ENCODE data around the gene LGSN.

- PRO-cap, result no peak
Measured at GRCh38 chr6:53647602-53647801, 18.1 kb downstream of the KLHL31 start.

GRCh38 chr6:53654636-53655043, 10.9 kb downstream of the KLHL31 start:
- PRO-cap, result no peak

DNA sequence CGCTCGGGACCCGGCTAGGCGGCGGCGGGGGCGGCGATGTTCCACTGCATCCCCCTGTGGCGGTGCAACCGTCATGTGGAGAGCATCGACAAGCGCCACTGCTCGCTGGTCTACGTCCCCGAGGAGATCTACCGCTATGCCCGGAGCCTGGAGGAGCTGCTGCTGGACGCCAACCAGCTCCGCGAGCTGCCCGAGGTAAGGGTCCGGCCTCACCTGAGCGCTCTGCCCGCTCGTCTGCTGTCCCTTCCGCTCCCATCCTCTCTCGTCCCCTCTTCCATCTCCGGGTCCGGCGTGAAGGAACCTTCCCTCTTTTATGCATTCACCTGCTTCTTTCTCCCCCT, 386 bp downstream of the LRRC1 start:
- PRO-cap, result no peak

- PRO-cap, result no peak
Measured at GRCh38 chr6:54801663-54802272, 44.8 kb upstream of the FAM83B start.

- PRO-cap, result no peak
Measured at GRCh38 chr6:55567717-55567916, 11.4 kb downstream of the HMGCLL1 start.

GRCh38 chr6:56073511-56073869, 173.9 kb downstream of the COL21A1 start:
- PRO-cap, result no peak

DNA sequence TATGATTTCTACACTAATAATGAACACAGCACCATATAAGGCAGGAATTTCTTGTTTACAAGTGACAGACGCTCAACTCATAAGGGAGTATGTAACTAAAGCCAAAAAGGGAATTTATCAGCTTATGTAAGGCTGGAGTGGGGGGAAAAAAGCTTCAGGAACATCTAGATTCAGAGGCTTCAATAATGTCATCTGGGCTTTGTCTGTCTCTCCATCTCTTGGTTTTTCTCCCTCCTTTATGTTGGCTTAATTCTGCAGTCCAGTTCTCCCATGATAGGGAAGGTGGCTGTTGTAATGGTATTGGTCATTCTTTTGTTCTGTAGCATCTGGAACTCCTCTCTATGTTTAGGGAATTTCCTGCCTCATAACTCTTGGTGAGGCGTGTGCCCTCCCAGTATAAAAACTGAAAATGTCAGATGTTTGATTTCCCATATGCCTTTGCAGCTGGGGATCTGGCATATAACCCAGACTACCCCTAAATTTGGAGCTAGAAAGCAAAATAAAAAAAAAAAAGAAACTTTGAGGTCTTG, 125.2 kb upstream of the COL21A1 start:
- PRO-cap, result no peak

GRCh38 chr6:56475978-56476356, 228.6 kb upstream of the COL21A1 start:
- PRO-cap, result no peak

DNA sequence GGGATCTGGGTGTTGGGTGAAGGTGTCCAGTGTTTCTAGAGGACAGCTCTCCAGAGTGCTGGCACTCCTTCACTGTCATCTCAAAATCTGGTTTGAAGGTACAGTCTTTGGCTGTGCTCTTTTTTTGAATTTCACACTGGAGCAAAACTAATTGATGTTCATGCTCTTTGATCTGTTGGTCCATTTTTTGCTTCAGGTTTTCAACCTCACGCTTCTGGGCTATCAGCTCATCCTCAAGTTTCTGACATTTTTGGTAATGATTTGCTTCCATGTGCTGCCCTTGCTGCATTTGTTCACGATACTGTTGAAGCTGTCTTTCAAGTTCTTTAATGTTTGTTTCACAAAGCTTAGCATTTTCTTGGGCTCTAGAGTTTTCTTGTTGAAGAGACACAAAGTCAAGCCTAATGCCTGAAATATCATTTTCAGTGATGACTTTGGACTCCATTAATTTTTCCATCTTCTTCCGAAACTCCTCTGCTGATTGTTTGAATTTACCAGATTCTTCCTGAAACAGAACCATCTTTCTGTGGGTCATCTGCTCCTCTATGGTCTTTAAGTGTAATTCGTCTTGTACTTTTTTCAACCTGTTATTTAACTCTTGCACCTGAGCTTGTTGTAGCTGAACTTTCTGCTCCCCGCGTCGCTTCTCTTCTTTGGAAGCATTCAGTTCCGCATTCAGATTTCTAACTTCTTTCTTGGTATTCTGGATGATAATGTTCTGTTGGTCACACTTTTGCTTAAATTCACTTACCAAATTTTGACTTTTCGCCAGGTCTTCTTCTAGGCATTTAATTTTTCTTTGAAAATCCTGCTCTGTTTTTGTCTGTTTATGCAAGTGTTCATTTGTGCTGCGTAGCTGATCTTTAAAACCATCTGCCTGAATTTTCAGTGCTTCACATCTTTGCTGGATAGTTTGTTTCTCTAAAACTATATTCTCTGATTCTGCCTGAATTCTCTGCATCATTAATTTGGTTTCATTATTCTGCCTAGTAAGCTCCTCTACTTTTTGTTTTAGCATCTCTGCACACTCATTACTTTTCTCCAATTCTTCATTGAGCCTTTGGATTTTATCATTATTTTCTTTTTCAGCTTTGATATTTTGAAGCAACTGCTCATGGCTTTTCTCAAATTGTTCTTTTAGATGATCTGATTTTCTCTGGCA, 335.9 kb downstream of the DST start:
- PRO-cap, result no peak

- PRO-cap, result no peak
Measured at GRCh38 chr6:56688433-56688910, 266.2 kb downstream of the DST start.

GRCh38 chr6:56740407-56740914, 214.2 kb downstream of the DST start:
- PRO-cap, result no peak

- PRO-cap, result unidirectional peak, minus-strand start at chr6:56851900
Measured at GRCh38 chr6:56851722-56852337, 102.8 kb downstream of the DST start.

DNA sequence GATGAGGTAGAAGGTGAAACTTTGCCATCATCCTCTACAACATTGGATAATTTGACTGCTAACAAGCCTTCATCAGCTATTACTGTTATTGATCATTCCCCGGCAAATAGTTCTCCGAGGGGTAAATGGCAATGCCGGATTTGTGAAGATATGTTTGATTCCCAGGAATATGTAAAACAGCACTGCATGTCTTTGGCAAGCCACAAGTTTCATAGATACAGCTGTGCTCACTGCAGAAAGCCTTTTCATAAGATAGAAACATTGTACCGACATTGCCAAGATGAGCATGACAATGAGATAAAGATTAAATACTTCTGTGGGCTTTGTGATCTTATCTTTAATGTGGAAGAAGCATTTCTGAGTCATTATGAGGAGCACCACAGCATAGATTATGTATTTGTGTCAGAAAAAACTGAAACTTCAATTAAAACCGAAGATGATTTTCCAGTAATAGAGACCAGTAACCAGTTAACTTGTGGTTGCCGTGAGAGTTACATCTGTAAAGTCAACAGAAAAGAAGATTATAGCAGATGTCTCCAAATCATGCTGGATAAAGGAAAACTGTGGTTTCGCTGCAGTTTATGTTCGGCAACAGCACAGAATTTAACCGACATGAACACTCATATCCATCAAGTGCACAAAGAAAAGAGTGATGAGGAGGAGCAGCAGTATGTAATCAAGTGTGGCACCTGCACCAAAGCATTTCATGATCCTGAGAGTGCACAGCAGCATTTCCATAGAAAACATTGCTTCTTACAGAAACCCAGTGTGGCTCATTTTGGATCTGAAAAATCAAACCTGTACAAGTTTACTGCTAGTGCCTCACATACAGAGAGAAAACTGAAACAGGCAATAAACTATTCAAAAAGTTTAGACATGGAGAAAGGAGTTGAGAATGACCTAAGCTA, 24.1 kb upstream of the BAG2 start:
- PRO-cap, result no peak

DNA sequence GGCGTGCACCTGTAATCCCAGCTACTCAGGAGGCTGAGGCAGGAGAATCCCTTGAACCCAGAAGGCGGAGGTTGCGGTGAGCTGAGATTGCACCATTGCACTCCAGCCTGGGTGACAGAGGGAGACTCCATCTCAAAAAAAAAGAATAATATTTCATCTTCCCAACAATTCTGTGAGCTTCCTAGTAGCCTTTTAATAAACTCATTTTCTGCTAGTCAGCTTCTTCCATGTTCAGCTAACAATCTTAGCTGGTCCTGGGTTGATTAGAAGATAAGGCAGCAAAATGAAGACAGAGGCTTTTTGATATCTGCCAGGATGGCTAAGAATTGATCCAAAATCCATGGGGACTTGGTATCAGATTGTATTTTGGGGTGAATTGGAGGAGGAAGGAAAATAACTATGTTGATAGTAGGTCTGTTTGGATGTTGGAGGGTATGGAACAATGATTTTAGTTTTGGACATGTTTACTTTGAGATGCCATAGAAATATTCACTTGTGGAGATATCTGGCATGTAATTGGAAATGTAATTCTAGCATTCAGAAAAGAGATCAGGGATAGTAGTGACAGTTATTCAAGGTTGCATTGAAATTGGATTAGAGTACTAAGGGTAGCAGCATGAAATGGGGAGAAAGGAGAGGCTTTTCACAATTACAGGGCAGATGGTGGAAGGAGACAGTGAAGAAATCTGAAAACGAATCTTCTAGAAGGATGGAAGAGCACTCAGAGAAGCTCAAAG, 103.1 kb downstream of the PRIM2 start:
- PRO-cap, result no peak

- PRO-cap, result no peak
Measured at GRCh38 chr6:62450267-62450811, 164.3 kb upstream of the KHDRBS2 start.

- PRO-cap, result no peak
Measured at GRCh38 chr6:63319835-63320207, at the start of gene LGSN. Gene LGSN, minus strand, starts transcription at chr6:63319983.

DNA sequence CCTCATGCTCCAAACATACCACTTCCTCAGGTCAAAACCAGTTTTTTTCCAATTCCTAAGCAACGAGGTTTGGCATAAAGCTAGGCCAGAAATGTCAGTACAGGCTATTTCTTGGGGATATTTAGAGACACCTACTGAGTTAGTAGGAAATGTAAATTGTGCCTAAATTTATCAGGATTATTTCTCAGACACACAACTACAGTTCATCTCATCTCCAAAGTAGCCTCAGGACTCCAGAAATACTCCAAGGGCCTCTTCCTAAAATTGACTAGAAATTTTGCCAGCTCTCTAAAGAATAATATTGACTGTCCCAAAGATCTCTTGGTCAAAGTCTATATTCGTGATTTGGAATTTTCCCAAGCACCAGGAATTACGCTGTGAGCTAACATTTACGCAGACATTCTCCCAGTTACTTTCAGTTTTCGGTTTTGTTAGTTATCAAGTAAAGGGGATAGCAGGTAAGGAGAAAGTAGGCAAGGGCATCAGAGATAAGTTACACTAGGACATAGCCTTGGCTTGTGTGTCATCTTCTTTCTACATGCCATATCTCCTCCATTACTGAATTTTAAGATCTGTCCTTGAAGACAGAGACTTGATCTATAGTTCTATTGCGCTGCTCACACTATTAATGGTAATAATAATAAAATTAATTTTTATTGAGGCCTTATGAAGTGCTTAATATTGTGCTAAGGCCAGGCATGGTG, 91.2 kb upstream of the LGSN start:
- PRO-cap, result no peak

DNA sequence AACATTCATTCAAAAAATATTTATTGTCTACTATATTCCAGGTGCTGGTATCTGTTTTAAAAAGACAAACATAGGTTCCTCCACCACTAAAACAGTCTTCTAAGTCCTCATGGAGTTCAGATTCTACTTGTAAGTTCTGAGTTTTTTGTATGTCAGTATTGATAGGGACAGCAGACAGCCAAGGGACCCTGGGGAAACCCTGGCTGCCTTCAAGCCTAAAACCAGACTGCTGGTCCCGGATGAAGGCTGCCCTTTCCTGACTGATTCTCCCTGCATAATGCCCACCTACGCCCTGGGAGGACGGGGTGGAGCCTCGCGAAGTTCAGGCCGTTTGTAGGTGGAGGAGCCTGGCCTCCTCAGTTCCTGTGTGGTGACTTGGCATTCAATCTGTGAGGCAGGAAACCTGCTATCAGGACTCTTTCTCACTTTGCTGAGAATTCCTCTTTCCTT, 120.2 kb upstream of the LGSN start:
- PRO-cap, result no peak

DNA sequence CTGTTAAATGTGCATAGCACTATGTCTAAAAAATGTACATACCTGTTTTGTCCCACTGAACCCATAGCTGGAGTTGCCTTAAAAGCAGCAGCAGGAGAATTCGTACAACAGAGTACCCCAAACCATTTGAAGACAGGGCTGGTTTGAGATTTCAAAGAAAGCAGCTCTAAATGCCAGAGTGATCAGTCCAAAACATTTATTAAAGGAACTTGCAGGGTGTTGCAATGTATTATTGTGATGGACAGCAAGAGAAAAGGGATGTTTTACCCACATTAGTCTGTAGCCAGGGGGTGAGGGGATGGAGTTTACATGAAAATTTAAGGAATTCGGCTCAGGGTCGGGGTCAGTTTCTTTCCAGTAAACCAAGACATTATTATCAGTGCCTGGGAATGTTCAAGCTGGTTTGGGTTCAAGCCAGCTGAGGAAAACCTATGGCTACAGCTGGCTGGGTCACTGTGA, 6.2 kb upstream of the PTP4A1 start:
- PRO-cap, result no peak

GRCh38 chr6:63582850-63583551, 10.7 kb downstream of the PTP4A1 start:
- PRO-cap, result no peak